AG04450 (cell line): Measurements from ENCODE around the genes ZBED5, CSNK2A3, GALNT18 and USP47.

DNA sequence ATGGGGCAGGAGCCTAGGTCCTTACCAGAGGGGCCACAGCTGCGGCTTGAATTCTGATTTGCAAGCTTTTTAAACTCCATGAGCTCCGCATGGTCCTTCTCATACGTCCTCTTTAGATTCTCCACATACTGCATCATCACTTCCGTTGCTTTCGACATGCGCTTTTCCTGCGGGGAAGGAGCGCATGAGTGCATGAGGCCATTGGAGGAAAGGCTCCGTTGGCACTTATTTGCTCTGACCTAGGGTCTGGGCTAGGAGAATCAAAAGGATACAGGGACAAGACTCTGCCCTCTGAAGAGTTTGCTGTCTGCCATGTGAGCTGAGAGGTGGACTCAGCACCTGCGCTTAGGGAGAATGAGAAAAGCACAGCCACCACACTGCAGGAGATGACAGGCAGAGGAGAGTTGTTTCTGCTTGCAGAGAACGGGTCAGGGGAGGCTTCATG lies 32.5 kb upstream of the LYVE1 start:
- CAGE, long polyA plus RNA = no peak
- RRBS = no CpG with 5 or more reads among the region's 11 CpGs

DNA sequence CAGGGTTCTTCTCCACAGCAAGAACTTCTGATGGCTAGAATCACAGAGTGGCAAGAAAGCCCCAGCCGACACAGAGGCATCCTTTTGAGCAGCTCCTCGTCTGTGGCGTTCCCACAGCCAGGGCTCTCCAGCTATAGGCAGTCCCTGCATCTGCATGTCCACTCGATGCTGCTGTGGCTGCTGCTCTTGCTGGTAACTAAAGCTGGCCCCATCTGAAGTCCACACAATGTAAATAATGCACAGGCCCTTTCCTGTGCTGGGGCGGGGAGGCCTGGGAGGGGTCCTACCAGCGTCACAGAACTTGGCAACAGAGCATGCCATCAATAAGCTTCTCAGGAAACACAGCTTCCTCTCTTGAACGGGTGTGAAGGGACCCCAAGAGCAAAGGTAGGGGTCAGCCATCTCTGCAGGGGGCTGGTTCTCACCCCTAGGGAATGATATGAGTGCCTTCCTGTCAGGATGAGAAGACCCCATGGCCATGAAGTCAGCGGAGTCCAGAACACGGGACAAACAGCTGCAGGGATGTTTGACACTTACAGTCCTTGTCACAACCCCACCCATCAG lies 39.0 kb upstream of the LYVE1 start:
- CAGE, long polyA plus RNA = no peak
- RRBS = no CpG with 5 or more reads among the region's 9 CpGs

GRCh38 chr11:10625791-10626416 lies 57.4 kb upstream of the LYVE1 start:
- CAGE, long polyA plus RNA = no peak
- RRBS = 85% methylated on average over 4 of the region's 18 CpGs

DNA sequence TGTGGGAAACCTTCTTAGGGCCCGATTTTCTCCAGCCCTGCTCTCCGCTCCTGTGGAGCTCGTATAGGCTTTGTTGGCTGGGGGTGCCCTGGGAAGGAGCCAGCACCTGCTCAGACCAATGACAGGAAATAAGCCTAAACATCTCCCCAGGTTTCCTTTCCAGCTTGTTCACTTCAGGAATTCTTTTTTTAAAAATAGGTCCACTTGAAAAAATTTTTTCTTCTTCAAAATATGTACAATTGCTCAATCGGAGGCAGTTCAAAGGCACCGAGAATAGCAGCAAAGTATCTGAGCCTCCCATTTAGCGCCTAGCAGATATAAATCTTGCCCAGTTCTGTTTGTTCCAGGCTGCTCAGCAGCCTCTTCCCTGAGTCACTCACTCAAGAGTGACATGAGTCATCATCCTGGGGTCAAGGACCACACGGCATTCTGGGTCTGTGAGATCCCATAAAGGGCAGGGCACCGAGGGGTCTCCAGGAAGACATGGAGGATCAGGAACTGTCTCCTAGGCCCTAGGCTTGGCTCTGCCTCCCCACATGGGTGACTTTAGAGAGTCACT lies 34.0 kb downstream of the IRAG1 start:
- CAGE, long polyA plus RNA = no peak
- RRBS = no CpG with 5 or more reads among the region's 8 CpGs

DNA sequence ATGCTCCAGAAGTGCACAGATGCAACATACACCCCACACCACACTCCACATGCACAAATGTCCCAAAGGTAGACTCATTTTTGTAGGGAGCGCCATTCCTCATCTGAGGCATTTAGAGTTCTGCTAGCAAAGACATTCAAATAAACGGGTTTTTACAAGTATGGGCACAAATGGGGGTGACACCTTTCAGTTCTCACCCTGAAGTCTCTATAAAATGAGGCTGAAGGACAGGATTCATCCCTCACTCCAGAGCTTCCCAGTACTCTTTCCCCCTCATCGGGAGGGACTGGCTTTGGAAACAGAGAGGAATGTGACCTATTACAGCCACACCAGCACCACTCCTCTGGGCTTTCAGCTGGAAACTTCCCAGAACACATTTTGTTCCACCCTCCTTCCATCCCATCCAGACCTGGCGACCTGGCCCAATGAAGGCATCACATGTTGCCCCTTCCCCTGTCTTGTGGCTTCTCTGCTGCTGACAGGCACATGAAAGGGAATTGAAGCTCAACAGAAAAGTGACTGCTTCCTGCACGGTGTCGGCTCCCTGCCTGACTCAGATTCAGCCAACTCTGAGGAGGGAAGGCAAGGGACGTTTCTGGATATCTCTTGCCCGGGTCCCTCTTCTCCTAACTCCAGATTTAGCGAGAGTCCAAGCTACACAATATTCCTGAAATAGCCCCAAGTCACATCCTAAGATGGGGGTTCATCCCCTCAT lies 19.2 kb downstream of the IRAG1 start:
- CAGE, long polyA plus RNA = no peak
- RRBS = no CpG with 5 or more reads among the region's 9 CpGs

DNA sequence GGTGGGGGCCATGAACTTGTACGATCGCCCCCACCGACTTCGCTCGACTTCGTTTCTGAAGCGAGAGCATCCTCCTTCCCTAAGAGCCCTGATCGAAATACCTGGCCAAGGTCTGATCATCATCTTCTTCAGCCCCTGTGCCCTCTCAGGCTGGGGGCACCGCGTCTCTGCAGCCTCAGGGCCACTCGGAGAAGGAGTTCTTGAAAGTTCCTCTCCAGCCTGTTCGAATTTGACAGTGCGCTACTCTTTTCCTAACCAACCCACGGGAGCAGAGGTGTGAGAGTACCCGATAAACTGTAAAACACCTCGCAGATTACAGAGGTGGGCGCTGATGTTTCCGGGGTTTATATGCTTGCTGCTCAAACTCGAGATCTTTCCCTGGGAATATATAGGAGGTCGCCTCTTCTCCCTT lies 440 bp downstream of the CTR9 start:
- CAGE, long polyA plus RNA = no peak
- RRBS = no CpG with 5 or more reads among the region's 20 CpGs

GRCh38 chr11:10798852-10799873 lies 9.6 kb downstream of the EIF4G2 start:
- CAGE, long polyA plus RNA = no peak
- RRBS = no CpG with 5 or more reads among the region's 9 CpGs

- CAGE, long polyA plus RNA = start-site peak on the minus strand at chr11:10858032-10858054, 299 and 131 reads in 2 replicates
- RRBS = no CpG with 5 or more reads among the region's 40 CpGs
These were observed at the start of gene ZBED5 for GRCh38 chr11:10857661-10858166. Gene ZBED5, minus strand, starts transcription at chr11:10858053.

DNA sequence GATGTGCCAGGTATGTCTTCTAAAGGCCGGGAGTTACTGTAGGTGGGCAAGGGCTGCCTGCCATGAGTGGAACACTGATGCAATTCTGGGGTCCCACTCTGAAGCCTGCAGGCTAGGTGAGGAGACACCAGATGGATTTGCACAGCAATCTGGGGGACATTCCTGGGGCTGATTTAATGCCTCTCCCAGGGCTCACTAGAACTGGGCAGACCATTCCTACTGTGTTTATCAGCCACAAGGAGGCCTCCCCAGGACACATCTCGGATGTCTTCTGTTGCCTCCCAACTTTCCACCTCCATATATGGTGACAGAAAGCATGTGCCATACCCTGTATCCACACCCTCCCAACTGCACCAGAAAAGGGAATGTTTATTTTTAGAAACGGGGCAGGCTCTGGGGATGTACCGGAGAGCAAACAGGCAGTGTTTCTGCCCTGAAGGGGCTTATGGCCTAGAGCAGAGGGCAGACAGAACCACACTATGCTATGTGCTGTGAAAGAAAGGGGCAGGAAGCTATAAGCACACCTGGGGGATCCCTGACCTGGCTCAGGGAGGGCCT lies 181.8 kb downstream of the CSNK2A3 start:
- CAGE, long polyA plus RNA = no peak
- RRBS = no CpG with 5 or more reads among the region's 4 CpGs

DNA sequence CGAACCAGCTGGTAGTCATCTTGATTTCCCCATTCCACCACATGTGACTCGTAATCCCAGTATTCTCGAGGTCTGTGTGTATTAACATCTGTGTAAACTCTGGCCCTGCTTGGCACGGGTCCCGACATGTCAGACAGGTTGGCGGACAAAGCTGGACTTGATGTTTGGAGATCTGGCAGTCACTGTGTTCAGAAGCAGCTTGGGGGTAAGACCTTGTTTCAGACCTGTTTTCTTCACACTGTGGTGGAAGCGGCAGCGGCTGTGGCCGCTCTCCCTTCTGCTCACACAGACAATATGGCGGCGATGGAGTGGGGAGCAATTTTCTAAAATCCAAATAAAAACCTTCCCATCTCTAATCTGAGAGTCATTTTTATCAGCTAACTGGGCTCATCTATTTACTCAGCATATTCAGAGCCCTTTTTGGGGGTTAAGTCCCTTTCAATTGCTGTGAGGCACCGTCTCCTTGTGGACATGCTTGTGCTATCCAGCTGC lies at the start of gene CSNK2A3:
Gene CSNK2A3, minus strand, starts transcription at position 259 of the 492 bp plus-strand sequence.
- CAGE, long polyA plus RNA = no peak
- RRBS = no CpG with 5 or more reads among the region's 12 CpGs

GRCh38 chr11:11543476-11544027 lies 78.3 kb downstream of the GALNT18 start:
- CAGE, long polyA plus RNA = no peak
- RRBS = no CpG with 5 or more reads among the region's 8 CpGs

GRCh38 chr11:11582025-11582824 lies 39.6 kb downstream of the GALNT18 start:
- CAGE, long polyA plus RNA = no peak
- RRBS = no CpG with 5 or more reads among the region's 5 CpGs

DNA sequence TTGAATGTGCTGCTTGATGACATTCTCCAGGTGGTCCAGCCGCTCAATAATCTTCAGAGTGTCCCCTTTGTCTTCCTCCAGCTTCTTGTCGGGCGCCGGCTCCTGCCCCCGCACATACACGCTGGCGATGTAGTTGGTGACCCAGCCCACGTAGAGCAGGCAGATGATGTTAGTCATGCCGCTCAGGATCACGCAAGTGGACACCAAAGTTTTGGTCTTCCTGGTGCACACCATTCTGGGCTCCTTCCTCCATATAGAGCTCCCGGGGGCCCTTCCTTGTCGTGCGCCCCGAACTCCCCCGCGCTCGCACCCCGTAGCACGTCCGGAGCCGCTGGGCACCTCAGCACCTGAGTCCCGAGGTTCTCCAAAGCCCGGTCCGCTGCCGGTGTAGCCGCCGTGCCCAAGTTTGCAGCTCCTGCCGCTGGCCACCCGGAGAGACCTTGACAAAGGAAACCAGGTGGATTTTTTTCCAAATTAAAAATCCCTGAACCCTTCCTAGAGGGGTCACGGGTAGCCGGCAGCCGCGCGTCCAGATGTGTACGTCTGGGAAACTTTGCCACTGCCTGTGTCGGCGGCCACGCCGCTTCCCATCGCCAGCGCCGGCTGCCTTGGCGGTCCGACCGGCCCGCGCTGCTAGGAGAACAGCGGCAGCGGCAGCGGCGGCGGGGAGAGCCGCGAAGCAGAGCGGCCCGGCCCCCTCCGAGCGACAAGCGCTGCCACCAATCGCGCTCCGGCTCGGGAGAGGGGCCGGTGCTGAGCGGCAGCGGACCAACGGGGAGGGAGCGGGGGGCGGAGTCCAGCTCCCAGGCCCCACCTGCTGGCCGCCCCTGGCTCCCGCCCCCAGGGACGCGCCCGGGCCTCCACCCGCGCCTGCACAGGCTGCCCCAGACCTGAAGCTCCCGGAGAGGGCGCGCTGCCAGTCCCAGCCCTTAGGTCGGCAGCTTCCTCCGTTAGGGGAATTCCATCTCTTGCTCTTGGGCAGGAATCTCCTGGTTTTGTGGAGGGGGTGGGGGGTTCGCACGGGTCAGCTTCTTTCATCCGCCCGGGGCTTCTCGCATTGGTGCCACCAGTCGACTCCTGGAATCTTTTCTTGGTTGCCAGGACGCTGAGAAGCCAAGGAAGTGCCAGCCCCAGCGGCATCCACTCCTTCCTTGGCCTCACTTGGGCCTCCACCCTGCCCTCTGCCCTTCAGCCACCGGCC lies at the start of gene GALNT18:
Gene GALNT18, minus strand, starts transcription at position 646 of the 1,201 bp plus-strand sequence.
- CAGE, long polyA plus RNA = no peak
- RRBS = 3% methylated on average over 65 of the region's 90 CpGs

- CAGE, long polyA plus RNA = start-site peak on the plus strand at chr11:11841948-11842056, 150 and 130 reads in 2 replicates
- RRBS = 1% methylated on average over 11 of the region's 59 CpGs
These were observed at the start of gene USP47 for GRCh38 chr11:11841608-11842268. Gene USP47, plus strand, starts transcription at chr11:11841972.

DNA sequence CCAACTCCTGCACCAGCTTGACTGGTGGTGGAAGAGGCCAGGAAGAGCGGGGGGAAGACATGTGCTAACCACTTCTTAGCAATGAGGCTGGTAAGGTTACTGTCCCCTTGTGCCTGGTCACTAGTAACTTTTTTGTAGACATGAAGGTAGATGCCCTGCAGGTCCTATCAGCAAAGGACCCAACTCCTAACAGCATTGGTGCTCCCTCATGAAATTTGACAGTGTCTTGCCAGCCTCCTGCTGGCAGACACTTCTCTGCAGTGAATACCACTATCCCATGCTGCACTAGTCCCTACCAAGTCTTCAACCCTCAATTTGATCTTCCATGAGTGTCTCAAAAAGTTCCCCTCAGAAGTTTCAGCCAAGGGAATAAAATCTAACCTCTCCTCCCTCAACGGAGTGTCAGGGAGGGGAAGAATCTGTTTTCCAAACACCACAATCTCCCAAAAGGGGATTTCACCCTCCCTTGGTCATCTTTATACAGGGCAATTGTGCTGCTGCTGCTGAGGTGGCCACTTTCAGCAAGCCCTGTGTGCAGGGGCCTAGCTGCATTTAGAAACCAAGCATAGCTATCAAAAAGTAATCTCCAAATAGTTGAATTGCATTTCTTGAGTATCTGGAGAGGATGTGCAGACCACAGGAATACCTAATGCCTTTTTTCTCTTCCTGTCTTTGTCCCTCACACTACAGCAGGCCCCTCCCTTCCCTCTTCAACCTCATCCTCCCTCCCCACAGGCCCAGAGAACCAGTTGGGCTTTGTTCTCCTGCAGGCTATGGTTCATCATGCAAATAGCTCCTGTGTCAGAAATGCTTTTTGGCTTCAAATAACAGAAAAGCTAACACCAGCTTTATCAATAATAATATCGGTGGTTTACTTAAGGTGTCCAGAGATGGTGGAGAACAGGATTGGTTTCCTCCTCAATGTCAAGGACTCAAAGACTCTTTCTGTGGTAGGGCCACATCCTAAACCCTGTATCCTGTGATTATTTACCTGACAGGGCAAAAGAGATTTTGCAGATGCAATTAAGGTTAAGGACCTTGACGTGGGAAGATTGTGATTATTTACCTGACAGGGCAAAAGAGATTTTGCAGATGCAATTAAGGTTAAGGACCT lies 47.9 kb downstream of the DKK3 start:
- CAGE, long polyA plus RNA = no peak
- RRBS = no CpG with 5 or more reads among the region's 4 CpGs

- CAGE, long polyA plus RNA = no peak
- RRBS = no CpG with 5 or more reads among the region's 11 CpGs
These were observed 14.5 kb downstream of the DKK3 start for GRCh38 chr11:11993795-11994413.

- CAGE, long polyA plus RNA = no peak
- RRBS = no CpG with 5 or more reads among the region's 8 CpGs
These were observed 43.5 kb upstream of the MICAL2 start for GRCh38 chr11:12066645-12067568.

DNA sequence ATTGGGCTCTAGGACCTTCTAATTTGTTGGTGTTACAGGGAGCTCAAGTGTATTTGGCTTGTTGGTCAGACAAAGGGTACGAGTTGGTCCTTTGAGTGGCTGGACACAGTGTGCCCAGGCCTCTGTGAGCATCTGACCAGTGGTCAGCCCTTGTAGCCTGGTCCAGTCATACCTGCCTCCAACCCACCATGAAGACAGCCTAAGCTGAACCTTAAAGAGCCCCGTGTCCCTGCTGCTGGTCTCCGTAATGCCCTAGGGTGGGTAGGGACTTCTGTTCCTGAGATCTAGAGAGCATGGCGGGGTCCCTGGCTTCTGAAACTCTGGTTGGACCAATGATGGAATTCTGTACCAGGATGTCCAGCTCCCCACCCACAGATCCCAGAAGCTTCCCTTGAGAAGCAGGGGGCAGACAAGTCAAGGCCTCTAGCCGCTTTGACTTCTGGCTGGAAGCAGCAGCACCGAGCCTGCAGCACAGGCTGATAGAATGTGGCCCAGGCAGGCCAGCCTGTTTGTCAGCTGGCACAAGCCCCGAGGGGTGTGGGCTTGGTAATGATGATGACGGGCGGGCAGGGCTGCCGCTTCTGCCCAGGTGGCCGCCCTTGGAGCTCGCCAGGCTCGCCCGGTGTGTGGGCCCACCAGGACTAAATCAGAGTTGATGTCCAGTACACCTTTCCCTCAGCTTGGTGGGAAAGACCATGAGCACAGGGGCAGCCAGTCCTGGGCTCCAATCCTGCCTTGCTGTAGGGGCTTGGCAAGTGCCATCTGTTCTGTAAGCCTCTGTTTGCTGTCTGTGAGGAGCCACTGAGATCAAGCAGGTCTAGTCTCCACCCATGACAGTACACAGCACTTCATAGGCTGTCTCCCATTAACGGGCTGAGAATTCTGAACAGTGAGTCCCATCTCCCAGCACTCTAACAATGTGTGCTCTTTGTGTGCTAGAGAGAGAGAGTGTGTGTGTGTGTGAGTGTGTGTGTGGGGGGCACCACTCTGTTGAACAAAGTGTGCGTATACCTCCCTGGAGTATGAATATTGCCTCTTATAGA lies 26.6 kb downstream of the MICAL2 start:
- CAGE, long polyA plus RNA = no peak
- RRBS = no CpG with 5 or more reads among the region's 16 CpGs

GRCh38 chr11:12150820-12151197 lies 40.4 kb downstream of the MICAL2 start:
- CAGE, long polyA plus RNA = no peak
- RRBS = no CpG with 5 or more reads among the region's 7 CpGs

DNA sequence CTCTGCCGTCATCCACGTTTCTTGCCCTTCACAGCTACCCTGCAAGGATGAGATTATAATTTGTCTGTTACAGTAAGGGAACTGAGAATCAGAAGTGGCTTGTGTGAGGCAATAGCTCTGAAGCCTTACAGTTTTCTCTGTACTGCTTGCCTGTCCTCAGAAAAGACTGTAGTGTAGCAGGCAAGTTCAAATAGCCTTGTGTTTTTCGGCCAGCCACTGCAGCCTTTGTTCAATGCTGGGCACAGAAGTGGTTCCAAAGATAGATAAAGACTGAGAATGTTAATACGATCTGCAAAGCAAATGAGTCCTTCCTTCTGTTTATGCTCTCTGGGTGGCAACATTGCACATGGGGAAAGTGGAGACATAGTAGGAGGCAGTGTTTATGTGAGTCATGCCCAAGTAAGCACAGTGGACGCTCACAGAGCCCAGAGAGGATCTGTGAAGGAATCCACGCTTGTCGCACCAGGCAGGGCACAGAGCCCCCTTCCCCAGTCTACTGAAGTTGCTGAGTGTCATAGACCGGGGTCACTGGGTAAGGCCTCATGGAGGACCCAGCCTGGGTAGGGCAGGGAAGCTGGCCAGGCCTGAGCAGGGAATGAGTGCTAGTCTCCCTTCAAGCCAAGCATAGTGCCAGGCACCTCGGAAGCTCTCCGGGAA lies 49.2 kb downstream of the MICAL2 start:
- CAGE, long polyA plus RNA = no peak
- RRBS = no CpG with 5 or more reads among the region's 10 CpGs